ENCODE measurements around the gene STPG4.

DNA sequence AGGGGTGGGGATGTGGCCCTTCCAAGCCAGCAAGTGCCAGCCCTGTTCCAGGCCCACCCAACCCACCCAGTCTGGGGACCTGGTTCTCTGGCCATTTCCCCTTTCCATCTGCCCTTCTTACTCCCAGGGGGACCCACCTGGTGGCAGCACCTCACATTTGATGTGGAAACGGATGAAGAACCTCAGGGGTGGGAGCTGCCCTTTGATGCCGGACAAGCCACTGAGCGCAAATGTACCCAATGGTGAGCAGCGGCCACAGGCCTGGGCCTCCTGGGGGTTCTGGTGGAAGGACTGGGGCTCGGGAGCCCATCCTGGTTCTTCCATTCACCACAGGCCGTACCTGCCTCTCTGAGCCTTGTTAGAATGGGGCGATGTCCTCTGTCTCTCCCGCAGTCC lies 84.6 kb downstream of the EPAS1 start:
- PRO-cap = no peak

- PRO-cap = no peak
Observed at GRCh38 chr2:46547680-46548802, 5.7 kb upstream of the ATP6V1E2 start.

- PRO-cap = no peak
Observed at GRCh38 chr2:46565396-46566541, 23.4 kb upstream of the ATP6V1E2 start.

GRCh38 chr2:46583402-46583770 lies 33.5 kb downstream of the PIGF start:
- PRO-cap = no peak

DNA sequence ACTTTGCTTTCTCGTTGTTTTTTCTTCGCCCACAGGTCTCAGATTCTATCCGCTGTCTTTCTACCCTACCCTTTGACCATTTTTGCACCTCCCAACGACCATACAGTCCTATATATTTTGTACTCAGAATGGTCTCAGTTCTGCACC lies 222 bp downstream of the CRIPT start:
- PRO-cap = no peak

- PRO-cap = no peak
Observed at GRCh38 chr2:46704558-46705426, 5.7 kb downstream of the SOCS5 start.

- PRO-cap = no peak
Observed at GRCh38 chr2:46706353-46707041, 7.4 kb downstream of the SOCS5 start.

DNA sequence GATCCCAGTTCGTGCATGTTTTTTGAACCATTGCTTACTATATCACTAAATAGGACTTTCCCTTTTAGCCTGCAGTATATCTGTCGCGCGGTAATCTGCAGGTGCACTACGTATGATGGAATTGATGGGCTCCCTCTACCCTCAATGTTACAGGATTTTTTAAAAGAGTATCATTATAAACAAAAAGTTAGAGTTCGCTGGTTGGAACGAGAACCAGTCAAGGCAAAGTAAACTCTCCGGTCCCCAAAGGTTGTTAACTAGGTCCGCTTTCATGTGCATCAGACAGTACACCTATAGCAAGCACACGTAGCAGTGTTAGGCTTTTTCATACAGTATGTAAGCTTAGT lies 60.8 kb downstream of the SOCS5 start:
- PRO-cap = no peak

- PRO-cap = no peak
Observed at GRCh38 chr2:46818106-46818335, 97.6 kb downstream of the MCFD2 start.

GRCh38 chr2:46956459-46957254 lies 15.6 kb downstream of the TTC7A start:
- PRO-cap = no peak

- PRO-cap = no peak
Observed at GRCh38 chr2:46964976-46965737, 24.1 kb downstream of the TTC7A start.

DNA sequence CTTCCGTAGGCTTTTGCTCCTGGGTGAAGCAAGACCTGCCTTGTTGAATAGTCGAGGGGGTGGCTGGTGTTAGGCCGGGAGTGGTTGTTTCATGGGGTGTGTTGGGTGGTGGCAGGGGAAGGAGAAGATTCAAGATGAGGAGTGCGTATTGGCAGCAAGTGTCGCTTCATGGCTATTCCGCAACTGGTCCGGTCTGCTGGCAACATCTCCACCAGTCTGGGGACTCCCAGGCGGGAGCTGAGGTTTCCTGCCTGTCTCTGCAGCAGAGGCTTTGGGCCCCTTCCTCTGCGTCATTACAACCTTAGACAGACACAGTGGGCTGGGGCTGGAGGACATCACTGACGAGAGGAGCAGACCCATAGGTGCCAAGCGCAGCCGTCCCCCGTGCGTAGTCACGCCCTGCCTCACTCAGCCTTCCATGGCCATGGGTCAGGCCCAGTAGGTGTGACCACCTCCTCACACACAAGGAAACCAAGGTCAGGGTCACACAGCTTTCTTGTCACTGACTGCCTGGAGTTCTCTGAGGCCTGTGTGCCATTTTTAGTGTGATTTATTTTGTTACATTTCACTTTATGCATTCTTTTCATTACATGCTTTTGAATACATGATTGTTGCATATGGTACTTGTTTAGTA lies 38.6 kb downstream of the TTC7A start:
- PRO-cap = no peak

GRCh38 chr2:46983103-46983627 lies 42.1 kb downstream of the TTC7A start:
- PRO-cap = no peak

DNA sequence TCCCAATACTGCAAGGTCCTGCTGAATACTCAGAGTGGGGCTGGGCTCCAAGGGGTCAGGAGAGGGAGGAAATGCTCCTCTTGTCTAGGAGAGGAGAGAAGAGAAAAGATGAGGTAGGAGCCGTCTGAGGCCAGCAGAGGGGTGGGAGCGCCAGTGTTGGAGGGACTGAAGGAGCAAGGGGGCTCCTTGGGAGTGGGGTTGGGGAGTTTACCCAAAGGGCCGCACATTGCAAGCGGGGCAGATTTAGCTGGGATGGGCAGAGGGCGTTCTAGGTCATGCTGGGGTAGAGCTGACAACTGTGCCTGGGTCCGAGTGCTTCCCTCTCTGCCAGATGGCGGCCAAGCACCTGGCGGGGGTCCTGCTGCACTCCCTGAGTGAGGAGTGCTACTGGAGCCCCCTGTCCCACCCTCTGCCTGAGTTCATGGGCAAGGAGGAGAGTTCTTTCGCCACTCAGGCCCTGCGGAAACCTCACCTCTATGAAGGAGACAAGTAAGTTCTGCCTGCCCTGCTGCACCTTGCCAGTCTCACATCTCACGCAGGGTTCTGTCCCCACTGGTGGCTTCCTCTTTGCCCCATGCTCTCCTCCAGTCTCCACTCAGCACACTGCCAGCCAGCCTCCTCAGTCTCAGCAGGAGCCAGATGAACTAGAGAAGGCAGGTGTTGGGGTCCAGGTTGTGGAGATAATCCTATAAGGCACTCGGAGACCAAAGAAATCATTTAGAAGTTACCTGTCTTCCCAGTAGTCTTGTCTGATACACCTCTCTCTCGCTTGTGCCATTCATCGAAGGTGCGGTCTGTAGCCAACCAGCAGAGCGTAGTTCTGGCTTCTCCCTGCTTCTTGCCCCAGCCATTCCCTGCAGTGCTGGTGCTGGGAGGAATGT lies 53.2 kb downstream of the TTC7A start:
- PRO-cap = no peak

GRCh38 chr2:47012843-47013336 lies 71.9 kb downstream of the TTC7A start:
- PRO-cap = no peak

DNA sequence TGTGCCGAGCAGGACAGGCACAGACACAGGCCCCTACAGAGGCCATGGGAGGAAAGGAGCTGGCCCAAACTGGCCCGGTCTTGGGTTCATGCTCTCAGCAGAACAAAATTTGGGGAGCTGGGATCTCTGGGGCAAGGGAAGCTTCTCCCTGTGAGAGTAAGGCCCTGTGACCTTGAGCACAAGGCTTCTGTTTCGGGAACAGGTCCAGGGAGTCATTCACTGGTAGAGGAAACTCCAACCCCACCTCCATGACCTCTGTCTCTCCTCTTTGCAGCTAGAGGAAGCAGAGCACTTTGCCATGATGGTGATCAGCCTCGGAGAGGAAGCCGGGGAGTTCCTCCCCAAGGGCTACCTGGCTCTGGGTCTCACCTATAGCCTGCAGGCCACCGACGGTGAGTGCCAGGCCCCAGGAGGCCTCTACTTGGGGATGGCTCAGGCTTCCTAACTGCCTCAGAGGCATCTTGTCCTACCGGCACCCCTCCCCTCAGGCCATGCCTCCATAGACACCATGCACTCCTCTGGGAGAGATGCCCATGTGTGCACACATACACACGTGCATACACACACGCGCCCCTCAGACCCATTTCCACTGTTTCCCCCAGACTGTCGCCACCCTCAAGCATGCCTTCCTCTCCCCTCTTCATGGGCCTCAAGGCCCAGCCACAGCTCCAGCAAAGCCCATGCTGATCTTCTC lies 80.7 kb downstream of the TTC7A start:
- PRO-cap = no peak

- PRO-cap = no peak
Observed at GRCh38 chr2:47028237-47028731, 87.3 kb downstream of the TTC7A start.

DNA sequence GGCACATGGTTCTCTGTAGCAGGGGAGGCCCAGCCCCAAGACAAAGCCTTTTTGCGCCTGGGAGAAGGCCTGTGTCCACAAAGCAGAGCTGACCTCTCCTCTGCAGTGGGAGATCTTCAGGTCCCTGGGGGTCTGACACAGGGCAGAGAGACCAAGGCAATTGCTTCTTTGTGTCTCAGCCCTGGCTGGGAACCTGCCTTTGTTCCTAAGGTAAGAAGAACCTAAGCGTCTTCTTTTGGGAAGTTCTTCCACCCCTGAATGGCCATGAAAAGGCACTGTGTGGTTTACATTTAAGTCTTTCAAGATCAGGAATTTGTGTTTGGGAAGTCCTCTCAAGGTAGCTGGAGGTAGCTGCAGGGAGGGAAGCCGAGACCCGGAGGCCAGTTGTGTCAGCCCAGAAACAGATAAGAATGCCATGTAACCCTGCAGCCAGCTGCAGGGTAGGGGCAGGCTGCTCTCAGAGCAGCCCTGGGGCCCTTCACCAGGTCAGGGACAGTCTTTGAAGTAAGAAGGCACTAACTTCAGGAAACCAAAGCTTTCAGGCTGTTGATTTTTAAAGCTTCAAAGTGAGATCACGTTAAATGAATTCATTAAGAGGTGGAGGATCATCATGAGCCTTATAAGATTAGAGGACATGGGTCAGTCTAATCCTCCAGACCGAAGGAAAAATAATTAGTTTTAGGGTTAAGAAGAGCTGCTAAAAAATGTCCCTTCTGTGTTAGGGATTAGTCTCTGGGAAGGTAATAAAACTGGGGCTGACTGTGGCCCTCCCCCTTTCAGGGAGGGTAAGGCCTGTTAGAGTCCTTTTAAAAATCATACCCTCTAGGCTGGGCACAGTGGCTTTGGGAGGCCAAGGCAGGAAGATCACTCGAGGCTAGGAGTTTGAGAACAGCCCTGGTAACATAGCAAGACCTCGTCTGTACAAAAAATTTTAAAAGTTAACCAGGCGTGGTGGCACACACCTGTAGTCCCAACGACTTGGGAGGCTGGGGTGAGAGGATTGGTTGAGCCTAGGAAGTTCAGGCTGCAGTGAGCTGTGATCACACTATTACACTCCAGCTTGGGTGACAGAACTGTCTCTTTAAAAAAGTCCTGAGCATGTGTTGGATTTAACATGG lies 95.1 kb downstream of the TTC7A start:
- PRO-cap = no peak

GRCh38 chr2:47071864-47072625 lies 83.1 kb downstream of the STPG4 start:
- PRO-cap = unidirectional peak, minus-strand start at chr2:47072447

DNA sequence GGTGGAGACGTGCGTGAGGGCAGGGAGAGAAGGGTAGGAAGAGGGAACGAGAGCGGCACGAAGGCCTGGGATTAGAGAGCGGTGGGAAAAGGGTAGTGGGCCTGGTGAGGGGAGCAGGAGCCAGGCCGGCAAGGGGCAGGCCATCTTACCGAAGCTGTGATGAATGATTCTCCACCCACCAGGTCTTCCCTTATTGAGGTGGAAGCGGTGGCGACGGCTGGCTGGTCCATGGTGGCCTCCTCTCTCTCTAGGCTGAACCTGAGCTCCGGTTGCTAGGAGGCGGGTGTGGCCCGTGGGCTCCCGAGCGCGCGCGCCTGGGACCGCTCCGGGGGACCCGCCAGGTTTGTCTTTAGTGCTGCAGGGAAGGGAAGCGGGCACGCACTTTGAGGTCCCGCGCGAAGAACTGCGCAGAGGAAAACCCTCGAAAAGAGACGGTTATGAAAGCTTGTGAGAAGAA lies at the start of gene STPG4:
STPG4 (minus strand) TSS at position 287 of the 457 bp plus-strand sequence.
- PRO-cap = no peak